Measurements from ENCODE around the gene MEAK7.

DNA sequence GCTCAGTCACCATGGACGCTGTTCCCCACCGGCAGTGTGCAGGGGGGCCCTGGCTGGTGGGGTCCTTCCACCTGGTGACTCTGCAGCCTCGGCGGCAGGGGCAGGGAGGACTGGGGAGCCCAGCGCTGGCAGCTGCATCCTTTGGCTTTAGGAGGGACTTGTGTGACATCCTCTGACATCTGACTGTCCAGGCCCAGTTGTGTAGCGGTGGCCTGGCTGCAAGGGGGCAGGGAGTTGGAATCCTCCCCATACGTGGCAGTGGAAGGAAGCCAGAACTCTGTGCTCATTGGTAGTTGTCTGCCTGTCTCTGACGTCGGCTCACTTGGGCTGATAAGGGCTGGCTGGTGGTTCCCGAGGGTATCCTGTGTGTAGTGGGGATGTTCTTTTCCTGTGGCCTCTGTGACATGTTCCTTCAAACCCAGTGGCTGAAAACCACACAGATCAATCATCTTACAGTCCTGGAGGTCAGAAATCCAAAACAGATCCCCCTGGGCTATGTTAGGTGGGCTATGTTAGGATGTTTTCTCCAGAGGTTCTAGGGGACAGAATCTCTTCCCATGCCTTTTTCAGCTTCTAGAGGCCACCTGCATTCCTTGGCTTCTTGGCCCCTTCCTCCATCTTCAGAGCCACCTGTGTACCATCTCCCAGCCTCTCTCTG, 107.5 kb downstream of the CMIP start:
- RRBS: no CpG with 5 or more reads among the region's 10 CpGs

GRCh38 chr16:81610054-81610960, 165.7 kb downstream of the CMIP start:
- RRBS: no CpG with 5 or more reads among the region's 27 CpGs

DNA sequence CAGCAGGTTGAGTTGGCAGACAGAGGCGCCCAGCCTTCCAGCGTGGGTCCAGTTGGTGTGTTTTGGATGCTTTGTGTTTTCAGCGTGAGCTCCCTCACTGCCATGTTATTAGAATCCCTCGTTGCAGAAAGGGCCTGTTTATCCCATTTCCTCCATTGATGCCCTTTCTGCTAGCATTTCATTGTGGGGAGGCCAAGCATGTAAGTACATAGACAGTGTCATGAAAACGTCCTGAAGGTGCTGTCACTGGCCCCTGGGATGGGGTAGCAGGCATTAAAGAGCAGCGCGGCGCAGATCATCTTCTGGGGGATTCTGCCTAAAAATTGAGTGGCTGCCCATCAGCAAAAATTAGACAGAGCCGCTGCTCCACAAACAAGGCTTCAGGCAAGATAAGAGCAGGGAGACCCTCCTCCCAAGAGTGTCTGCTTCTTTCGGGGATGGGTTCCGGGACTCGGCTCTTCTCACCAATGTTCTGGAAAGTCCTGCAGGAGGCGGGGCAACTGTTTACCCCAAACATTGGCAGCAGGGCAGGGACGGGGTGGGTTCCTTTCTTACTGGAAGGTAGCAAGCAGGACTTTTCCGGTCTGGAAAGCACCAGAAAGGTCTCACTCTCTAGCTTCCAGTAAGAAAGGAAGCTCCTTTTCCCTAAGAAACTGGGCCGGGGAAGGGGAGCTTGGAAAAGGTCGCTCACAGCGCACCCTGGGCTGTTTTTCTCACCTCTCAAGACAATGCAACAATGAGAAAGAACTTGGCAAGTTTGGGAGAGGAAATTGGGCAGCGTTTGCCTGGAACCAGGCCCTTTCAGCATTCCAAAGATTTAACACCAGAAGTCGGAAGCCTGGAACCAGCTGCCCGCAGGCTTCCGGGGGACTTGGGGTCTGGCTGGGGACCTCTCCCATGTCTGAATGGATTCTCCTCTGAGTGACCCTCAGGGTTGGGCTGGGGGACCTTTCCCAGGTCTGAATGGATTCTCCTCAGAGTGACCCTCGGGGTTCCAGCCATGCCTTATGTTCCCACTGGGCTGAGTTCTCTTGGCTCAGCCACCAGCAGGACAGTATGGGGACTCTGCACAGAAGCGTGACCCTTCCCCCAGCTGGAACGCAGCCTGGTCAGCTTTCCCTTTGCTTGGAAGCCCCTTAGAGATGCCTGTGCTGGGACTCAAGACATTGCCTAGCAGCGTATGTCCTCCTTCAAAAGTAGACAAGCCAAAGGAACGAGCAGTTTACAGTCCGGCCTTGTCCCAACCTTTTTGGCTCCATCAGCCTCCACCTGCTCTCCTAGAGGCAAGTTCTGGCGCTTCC, 166.7 kb upstream of the PLCG2 start:
- RRBS: 75% methylated on average over 2 of the region's 29 CpGs

DNA sequence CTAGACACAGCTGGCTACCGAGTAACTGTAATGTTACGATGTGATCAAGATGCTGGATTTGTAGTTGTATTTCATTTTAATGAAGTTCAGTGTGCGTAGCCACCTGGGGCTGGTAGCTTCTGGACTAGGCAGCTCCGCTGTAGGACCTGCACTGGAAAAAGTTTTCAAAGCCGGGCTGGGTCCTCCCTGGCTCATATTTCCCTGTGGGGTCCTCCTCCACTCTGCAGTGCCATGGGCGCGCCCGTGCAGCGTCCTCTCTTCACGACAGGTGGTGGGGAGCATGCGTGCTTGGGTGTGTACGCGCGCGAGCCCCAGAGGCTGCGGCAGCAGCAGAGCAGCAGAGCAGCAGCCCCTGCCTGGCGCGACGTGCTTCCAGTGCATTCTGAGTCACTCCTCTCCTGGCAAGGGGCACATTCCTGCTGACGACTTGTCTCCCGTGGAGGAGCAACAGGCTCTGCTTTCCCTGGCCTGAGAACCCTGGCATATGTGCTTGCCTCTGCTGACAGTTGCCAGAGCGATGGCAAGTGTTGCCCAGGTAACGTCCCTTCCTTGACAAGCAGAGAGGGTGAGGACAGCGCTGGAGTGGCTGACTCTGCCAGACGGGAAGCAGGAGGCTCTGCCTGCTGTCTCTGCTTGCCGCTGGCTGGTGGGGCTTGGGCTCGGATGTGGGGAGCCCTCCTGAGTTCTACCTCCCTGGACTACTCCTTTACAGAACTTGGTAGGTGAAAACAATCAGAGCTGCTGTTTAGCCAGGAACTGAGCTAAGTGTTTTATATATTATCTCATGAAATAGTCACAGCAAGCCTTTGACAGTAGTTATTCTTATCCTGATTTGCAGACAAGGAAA, 133.8 kb upstream of the PLCG2 start:
- RRBS: no CpG with 5 or more reads among the region's 27 CpGs

DNA sequence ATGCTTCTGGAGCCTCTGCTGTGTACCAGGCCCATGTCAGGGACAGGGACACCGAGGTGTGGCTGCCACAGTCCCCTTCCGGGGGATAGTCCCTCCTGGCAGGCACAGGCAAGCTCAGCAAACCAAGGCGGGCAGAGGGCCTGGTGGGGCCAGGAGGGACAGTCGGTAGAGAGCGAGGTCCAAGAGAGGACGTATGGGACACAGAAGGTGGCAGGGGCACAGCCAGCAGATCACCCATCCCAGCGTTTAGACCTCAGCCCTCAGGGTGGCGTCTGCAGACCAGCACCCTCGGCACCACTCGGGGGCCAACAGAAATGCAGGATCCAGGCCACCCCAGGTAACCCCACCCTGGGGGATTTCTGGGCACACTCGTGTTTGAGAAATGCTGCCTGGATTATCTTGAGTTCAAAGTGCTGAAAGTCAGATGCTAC, 71.1 kb upstream of the PLCG2 start:
- RRBS: no CpG with 5 or more reads among the region's 11 CpGs

GRCh38 chr16:81729912-81731173, 48.7 kb upstream of the PLCG2 start:
- RRBS: under 1% methylated on average over 6 of the region's 59 CpGs

DNA sequence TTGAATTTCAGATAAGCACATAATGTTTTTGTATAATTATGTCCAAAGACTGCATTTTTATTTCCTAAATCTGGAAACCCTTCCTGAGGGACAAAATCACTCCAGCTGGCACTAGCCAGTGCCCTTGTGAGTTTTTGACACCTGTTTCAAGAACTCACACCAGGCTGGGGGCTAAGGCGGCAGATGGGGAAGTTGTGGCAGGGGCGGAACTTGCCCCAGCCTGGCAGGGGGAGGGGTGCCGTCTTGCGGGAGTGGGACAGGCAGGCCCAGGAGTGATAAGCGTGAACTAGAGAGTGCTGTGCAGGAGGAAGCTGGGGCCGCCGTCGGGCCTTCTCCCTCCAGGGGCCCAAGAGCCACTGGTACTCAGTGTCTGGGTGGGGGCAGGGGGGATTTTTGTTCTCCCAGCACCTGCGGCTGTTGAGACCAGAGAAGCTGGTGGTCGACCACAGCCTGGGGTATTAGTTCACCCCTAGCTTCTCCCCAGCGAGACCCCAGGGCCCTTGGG, 40.3 kb upstream of the PLCG2 start:
- RRBS: no CpG with 5 or more reads among the region's 11 CpGs

GRCh38 chr16:81816708-81817251, 37.7 kb downstream of the PLCG2 start:
- RRBS: no CpG with 5 or more reads among the region's 12 CpGs

GRCh38 chr16:81995472-81996289, 15.6 kb downstream of the SDR42E1 start:
- RRBS: no CpG with 5 or more reads among the region's 5 CpGs

DNA sequence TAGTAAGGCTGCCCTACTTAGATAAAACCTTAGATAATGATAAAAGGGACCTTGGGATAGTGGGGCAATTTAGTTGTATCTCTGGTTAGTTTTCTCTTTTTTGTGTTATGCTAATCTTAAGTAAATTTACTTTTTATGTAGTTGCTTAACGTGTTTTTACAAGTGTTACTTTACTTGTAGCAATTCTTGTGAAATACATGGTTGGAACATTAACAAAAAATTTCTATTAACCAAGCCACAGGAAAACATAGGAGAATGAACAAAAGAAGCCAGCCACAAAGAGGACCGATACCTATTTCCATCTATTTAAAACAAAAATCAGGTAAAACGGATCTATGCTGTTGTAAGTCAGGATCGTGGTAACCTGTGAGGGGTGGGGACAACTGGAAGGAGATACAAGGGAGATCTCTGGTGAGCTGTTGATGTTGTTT, 21.2 kb downstream of the HSD17B2 start:
- RRBS: no CpG with 5 or more reads among the region's 4 CpGs

GRCh38 chr16:82079884-82080425, 44.9 kb downstream of the HSD17B2 start:
- RRBS: no CpG with 5 or more reads among the region's 3 CpGs

GRCh38 chr16:82639604-82640383, 13.0 kb downstream of the CDH13 start:
- RRBS: no CpG with 5 or more reads among the region's 9 CpGs

DNA sequence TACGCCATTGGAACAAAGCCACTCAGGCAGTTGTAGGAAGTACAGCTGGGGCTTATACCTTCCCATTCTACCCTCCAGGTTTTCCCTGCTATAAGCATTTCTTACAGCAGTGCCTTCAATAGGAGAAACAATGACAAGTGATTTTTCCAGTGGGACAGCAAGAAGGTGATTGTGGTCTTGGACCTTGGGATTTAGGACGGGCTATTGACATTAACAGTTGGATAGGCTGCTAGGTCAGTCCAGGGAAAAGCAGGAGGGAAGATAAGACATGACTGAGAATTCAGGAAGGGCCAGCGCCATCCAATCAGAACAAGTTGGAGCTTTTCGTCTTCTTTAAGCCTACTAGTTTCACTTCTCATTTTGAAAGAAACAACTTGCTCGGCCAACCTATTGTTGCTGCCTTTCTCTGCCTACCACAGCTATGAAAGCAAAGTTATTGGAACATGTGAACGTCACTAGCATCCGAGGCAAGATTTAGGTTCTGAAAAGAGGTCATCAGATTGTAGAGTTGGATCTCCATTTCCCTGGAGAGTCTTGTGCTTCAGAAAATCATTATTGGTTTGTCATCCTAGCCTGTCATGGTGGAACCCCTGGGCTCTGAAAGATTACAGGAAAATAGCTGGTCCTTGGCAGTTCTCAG, 25.0 kb downstream of the CDH13 start:
- RRBS: no CpG with 5 or more reads among the region's 7 CpGs

DNA sequence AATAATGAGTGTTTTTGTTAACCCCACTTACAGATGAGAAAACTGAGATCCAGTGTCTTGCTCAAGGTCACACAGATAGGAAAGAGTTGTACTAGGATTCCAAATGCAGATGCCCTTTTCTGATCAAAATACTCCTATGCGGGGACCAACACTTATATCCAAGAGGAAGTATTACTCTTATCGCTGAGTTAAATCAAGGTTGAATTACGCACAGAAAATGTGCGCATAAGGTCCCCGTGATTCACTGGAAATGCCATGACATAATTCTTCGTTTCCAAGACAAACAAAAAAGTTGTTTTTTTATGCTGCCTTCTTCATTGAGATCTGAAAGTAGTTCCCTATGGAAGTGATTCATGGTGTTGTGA, 463.9 kb upstream of the HSBP1 start:
- RRBS: no CpG with 5 or more reads among the region's 6 CpGs

DNA sequence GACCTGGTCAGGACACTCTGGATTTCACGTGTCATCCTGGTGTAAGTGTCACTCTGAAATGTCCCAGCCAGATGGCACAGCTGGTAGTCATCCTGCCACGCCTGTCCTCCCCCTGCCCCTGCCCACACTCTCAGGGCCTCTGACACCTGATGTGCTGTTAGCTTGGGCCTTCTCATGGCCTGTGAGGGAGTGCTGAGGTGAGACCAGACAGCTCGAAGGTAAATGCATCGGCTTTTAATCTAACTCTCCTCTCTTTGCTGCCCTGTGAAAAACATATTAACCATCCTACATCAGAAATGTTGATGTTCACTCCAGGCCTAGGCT, 13.7 kb downstream of the MLYCD start:
- RRBS: no CpG with 5 or more reads among the region's 4 CpGs

GRCh38 chr16:83965405-83966243, 2.4 kb upstream of the NECAB2 start:
- RRBS: 89% methylated on average over 3 of the region's 40 CpGs

DNA sequence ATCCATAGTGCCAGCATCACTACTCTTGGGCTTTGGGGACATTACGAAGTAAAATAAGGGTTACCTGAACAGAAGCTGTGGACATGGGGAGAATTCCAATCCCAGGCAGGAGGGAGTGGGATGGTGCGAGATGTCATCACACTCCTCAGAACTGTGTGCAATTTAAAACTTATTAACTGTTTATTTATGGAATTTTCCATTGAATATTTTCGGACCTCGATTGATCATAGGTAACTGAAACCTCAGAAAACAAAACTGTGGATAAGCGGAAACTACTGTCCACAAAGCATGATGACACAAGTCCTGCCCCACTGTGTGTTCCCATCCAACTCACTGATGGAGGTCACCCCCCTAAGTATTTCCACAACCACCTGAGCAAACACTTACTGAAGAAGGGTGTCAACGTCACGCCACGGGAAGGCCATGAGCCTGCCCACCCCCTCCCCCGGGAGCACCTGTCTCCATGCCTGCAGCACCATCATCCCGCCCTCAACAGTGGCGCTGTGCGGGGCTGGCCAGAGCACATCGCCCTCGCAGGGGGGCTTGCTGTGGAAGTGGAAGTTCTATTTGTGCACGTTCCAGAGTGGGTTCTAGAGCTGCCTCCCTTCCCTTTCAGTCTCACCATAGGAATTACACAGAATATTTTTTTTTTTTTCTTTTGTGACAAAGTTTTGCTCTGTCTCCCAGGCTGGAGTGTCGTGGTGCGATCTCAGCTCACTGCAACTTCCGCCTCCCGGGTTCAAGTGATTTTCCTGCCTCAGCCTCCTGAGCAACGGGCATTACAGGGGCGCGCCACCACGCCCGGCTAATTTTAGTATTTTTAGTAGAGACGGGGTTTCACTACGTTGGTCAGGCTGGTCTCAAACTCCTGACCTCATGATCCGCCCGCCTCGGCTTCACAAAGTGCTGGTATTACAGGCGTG, 4.3 kb upstream of the MBTPS1 start:
- RRBS: no CpG with 5 or more reads among the region's 30 CpGs

GRCh38 chr16:84234445-84235343, 5.1 kb downstream of the KCNG4 start:
- RRBS: no CpG with 5 or more reads among the region's 19 CpGs

DNA sequence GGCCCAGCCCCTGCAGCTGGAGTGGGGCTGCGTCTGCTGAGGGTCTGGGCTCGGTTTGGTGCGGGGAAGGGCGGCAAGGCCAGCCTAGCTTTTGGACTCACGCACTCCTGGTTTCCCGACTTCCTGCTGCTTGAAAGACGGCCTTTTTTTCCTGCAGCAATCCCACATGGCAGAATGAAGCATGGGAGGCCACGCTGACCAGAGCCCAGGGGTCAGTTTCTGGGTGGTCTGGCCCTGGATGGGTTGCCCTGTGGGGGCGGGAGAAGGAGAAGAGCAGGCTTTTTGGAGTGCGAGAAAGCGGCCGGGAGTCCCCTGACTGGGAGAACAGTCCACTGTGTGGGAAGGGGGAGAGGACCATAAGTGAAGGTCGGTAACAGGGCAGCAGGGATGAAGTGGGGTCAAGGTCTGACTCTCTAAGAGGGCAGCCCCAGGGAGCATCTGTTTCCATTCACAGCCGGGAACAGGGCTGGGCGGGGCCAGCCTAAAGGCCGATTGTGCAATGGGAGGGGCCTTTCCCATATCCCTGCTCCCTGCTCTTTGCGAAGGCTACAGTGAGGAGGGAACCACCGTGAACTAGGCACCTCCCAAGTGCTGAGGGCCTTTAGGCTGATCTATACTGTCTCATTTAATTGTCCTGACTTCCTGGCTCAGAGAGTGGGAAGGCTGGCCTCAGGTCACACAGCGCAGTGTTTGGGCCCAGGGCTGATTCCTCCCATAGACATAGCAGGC, 10.6 kb upstream of the WFDC1 start:
- RRBS: no CpG with 5 or more reads among the region's 19 CpGs

DNA sequence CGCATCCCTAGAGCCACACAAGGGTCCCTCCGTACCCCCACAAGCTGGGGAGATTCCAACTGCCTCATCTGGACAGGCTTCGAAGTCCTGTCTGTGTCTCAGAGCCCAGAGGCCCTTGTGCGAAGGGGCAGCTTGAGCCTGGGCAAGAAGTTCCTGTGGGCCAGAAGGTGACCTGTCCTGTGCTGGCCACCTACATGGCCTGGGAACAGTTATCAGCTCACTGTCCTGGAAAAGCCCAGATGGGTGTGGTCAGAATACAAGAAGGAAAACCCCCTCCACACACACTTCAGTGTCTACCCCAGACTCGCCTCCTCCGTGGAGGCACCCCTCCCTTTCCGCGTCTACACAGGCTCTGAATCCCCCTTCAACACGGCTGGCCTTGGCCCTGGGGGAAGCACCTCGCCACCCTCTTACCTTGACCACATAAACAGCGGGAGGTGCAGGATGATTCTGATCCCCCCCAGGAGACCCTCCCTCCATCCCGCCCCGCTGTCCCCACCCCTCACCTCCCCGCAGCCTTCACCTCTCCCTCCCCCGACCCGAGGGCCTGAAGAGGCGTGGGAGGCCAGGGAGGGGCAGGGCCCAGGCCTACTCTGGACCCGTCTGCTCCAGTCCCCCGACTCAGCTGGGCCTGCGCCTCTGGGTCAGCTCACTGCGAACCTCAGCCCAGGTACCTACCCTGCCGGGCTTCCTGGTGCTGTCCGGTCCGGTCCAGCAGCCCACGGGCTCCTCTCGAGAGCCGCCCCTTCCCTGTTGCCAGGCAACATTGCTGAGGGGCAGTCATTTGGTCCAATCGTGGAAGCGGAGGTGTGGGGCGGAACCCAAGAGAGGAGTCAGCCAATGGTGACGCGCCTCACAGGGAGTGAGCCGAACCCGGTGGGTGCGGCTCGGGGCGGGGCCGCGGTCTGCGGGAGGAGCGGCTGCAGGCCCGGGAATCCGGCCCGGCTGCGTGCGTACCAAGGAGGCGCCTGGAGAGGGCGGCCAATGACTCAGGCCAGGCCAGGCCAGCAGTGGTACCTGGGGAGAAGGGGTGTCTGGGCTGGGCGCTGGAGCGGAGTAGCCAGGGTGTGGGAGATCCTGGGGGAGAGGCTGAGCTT, at the start of gene MEAK7:
Gene MEAK7 (minus strand): TSS at position 737 of the 1,097 bp plus-strand sequence.
- RRBS: 2% methylated on average over 9 of the region's 50 CpGs

Measured in non-pigmented ciliary epithelial cell (primary cell).